Subcutaneous preadipocyte (primary cell): ENCODE data around the gene LITAF.

GRCh38 chr16:11257245-11257835 is 1.3 kb upstream of the SOCS1 start:
- CAGE, long polyA plus RNA, result no peak

GRCh38 chr16:11313123-11313757 is 32.0 kb upstream of the RMI2 start:
- CAGE, long polyA plus RNA, result no peak

DNA sequence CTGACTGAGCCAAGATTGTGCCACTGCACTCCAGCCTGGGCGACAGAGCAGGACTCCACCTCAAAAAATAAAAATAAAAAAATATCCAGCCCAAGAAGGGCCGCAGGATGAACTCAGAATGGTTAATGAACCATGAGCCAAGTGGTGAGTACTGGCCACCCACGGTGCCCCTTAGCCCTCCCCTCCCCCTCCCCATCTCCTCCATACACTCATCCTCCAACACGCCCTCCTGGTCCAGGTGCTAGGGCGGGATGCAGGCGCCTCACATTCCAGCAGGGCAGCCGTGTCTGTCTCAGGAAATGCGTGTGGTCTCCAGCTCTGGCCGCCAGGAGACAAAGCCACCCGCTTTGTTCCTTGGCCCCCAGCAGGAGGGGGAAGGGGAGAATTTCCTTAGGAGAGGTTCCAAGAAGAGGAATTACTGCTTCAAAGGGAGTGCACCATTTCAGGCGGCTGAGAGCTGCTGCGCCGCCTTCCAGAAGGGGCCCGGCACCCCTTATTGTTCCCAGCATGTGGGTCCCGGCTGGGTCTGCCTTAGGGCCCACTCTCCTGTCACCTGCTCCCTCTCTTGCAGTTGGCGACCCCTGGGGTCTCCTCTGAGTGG is 29.8 kb upstream of the RMI2 start:
- CAGE, long polyA plus RNA, result no peak

DNA sequence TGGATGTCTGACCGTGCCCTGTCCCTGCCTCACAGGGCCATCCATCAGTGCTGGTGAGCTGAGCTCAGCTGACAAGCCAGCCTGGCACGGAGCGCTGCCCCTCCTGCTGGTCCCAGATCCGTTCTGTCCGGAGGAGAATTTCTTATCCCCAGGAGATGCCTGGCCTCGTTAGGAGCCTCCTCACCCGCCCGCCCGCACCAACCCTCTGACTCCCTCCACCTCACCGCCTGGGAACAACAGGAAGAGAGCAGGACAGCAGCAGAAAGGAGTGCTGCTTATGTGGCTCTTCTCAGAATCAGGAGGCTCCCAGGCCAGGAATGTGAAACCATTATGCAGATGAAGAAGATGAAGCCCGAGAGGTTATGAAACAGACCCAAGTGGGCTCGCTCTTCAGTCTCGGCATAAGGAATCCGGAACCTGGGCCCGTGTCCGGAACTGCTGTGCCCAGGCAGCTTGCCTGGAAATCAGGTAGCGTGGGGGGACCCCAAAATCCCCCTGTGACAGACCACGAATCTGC is 28.8 kb upstream of the RMI2 start:
- CAGE, long polyA plus RNA, result no peak

DNA sequence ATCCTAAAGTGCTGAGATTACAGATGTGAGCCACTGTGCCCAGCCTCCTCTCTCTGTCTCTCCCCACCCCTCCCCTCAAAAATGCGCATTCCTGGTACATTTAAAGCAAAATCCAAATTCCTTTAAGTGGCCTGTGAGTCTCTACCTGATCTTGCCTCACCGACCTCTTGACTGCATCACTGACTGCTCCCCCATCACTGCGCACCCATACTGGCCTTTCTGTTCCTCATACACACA is 17.5 kb upstream of the RMI2 start:
- CAGE, long polyA plus RNA, result no peak

DNA sequence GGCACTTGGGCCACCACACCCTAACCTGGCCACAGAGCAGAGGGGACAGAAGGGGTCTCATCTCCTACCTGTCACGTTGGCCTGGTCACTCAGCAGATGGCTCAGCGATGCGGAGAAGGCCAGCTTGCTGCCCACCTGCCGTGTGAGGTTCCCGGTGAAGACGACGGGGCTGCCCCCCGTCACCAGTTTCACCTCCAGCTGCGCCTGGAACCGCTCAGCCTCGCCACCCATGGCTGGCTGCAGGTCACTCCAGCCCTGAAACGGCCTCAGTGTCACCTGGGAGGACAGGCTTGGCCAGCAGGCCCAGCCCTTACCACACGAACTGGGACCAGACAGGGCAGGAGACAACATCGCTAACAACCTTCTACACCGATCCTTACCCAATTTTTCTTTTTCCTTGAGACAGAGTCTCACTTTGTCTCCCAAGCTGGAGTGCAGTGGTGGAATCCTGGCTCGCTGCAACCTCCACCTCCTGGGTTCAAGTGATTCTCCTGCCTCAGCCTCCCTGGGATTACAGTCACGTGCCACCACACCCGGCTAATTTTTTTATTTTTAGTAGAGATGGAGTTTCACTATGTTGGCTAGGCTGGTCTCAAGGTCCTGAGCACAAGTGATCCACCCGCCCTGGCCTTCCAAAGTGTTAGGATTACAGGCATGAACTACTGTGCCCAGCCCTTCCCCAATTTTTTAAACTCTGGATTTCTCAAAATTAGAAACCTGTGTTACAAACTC is 64.8 kb downstream of the ENSG00000188897 start:
- CAGE, long polyA plus RNA, result no peak

- CAGE, long polyA plus RNA, result no peak
Measured at GRCh38 chr16:11506741-11507400, 20.2 kb downstream of the ENSG00000188897 start.

DNA sequence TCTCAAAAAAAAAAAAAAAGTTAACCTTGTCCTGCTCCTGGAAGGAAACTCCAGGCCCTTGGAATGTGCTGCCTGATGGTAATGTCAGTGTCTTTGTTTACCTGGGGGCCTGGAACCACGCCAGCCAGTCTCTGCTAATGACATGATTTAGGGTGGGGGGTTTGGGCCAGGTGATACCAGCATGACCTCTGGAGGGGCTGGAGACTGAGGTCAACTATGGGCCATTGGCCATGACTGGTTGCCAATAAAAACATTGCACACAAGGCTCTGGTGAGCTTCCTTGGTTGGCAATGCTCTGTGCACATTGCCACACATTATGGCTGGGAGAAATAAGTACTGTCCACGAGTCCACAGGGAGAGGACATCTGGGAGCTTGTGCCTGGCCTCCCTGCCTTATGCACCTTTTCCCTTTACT is 7.2 kb upstream of the ENSG00000188897 start:
- CAGE, long polyA plus RNA, result no peak

GRCh38 chr16:11551737-11552358 is 24.8 kb upstream of the ENSG00000188897 start:
- CAGE, long polyA plus RNA, result no peak

GRCh38 chr16:11555806-11556270 is 28.8 kb upstream of the ENSG00000188897 start:
- CAGE, long polyA plus RNA, result no peak

DNA sequence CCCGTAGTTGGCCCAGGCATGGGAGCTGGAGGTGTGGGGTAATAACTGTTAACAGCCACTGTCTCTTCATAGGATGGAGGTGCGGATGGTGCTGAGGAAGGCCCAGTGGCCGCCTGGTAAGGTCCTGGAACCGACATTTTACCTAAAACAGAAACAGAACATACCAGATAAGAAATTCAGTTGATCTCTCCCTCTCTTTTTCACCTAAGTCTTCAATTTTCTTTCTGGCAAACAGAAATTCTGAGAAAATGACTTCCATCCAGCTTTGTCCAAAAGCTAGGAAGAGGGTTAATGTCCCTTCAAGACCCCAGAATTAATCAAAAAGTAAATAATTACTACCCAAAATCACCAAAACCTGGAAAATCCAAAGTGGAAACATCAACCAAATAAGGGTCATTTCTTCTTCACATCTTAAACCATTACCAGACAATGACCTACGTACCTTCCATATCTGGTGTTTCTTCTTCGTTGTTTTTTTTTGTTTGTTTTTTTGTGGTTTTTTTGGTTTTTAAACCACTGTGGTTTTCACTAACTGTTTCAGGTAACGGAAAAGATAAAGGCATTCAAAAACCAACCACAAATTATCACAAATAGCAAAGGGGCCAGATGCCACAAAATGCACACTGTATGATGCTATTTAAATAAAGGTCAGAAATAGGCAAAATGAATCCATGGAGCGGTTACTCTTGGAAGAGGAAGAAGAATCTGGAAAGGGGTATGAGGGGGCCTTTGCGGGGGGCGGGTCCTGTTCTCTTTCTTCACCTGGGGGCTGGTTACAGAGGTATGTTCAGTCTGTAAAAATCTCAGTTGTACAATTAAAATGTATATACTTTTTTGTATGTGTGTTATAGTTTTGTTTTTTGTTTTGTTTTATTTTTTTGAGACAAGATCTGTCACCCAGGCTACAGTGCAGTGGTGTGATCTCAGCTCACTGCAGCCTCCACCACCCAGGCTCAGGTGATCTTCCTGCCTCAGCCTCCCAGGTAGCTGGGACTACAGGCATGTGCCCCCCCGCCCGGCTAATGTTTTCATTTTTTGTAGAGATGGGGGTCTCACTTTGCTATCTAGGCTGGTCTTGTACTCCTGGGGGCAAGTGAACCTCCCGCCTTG is 29.8 kb downstream of the LITAF start:
- CAGE, long polyA plus RNA, result no peak

DNA sequence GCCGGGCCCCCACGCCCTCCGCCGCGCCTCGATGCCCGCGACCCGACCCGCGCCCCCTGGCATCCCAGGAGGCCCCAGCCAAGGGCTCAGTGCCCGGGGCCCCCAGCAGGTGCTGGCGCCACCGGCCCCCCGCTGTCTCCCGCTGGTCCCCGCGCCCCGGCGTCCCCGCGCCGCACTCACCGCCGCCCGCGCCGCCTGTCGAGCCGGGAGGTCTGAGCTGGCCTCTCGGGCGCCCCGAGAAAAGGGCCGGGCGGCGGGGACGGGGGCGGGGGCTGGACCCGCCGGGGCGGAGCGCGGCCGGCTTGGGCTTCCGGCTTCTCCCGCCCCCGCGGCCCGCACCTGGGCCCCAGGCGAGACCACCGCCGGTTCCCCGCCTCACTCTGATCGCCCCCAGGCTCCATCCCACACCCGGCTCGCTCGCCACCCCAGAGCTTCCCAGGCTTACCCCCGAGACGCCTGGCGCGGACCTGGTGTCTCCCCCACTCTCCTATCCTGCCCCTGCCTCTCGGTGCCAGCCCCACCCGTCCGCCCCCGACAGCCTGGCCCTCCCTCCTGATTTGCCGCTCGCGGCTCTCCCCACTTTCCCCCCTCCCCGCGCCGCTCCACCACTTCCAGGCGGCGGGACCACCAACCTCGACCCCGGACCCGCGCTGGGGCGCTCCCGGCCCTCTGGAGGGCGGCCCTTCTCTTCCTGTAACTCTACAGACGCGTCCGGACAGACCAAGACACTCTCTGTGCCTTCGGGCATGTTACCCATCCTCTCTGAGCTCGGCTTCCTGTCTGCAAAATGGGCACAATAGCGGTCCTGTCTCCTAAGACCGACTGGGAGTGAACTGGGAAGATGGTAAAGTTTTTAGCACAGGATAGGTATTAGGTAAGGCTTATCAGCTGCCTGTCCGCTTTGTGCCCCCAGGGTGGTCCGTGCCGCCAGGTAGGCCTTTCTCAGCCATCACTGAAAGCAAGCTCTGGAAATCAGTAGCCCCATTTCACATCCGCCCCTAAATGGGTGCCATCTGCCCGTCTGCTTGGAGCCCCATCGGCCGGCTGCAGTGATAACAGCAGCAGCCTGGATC is at the start of gene LITAF:
LITAF (minus strand) TSS at position 214 of the 1,073 bp plus-strand sequence.
- CAGE, long polyA plus RNA, result no peak

GRCh38 chr16:11669533-11670166 is 1.4 kb downstream of the SNN start:
- CAGE, long polyA plus RNA, result no peak

DNA sequence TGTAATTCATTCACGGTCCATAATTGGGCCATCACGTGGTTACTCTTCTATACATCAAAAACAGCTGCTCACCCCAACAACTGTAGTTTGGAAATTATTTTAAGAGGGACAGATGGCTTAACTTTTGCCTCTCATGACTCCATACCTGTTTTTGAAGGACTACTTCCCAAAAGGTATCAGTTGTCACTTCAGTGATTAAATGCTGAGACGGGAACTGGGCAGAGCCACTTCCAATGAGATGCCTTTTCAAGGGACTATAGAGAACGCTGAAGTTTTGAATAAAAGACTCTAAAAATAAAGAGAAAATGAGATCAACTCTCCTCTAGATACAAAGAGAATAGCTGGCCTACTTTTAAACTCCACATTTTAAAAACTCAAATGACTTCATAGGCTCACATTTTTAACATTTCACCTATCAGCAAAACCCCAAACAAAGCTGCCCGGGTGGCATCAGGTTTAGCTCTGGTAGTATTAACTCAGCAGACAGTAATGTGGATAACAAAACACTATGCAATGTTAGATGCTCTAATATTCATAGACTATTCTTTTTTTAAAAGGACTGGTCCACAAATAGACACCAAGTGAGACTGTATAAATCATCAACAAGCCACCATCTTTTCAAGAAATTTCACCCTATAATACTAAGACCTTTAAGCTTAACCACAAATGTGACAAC is 20.0 kb downstream of the SNN start:
- CAGE, long polyA plus RNA, result no peak

DNA sequence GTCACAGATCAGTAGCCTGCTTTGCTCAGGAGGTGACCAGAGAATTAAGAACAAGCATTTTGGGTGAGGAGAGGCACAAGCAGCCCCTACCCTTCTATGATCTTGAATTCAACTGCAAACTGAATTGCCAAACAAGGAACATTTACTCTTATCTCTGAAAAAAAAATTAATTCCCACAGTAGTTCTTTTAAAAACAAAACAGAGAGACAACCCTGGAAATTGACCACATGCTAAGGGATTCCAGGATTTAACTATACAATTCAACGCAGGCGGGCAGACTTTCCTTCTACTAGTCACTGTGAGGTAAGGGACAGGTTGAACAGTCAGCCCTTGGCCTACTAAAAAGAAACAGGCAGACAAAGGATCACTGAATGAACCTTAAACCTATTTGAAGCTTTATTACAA is 11.8 kb downstream of the TXNDC11 start:
- CAGE, long polyA plus RNA, result no peak

DNA sequence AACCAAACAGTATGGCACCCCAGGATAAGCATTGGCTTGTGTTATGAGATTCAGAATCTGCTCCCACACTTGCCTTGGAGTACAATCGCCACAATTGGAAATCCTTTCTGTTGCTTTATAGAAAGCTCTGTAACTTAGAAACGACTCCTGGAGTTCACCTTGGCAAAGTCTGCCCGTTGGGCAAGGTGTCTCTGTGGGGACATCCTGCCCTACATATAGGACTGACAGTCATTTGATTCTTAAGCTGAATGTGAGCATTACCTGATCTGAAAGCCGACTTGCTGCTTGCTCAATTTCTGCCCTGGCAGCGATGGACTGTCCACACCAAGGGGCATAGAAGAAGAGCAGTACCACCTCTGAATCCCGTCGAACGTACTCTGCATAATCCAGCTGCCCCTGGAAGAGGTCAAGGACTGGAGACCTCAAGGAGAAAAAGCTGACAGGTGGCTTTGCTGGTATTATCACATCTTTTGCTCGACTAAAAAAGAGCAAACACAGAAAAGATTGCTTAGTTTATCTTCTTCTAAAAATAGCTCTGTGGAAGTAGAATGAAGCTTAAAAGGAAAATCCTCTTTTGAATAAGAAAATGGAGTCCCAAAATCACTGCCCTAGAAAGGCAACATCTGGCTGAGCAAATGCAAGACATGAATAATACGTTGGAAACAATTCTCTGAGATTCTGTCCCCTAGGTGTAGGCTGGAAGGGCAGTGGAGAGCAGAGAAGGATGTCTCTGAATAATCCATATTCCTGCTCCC is 6.7 kb downstream of the TXNDC11 start:
- CAGE, long polyA plus RNA, result no peak

- CAGE, long polyA plus RNA, result no peak
Measured at GRCh38 chr16:11750996-11751415, 8.3 kb upstream of the TXNDC11 start.

GRCh38 chr16:11752740-11753379 is 10.2 kb upstream of the TXNDC11 start:
- CAGE, long polyA plus RNA, result no peak

GRCh38 chr16:11762411-11763213 is 20.0 kb upstream of the TXNDC11 start:
- CAGE, long polyA plus RNA, result no peak

DNA sequence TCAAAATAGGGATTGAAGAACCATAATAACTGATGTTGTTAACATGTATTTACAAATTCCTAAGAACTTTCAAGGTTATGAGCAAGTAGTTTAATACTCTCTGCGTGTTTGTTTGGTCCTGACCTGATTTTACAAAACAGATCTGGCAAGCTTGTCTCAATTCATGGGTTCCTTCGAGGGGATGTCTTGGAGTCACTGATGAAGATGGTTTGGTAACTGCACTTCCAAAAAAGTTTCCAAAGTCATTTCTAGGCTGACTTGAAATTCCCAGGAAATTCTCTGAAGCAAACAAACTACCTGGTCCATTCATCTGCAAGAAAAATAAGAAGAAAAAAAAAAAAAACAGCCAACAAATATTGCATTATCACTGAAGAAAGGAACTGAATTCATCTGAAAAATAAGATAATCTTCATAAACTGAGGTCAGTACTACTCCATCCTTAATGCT is 25.6 kb upstream of the TXNDC11 start:
- CAGE, long polyA plus RNA, result no peak